Paraaortic lymph node (tissue), 1 donor: ENCODE measurements around a stretch of chr1.

DNA sequence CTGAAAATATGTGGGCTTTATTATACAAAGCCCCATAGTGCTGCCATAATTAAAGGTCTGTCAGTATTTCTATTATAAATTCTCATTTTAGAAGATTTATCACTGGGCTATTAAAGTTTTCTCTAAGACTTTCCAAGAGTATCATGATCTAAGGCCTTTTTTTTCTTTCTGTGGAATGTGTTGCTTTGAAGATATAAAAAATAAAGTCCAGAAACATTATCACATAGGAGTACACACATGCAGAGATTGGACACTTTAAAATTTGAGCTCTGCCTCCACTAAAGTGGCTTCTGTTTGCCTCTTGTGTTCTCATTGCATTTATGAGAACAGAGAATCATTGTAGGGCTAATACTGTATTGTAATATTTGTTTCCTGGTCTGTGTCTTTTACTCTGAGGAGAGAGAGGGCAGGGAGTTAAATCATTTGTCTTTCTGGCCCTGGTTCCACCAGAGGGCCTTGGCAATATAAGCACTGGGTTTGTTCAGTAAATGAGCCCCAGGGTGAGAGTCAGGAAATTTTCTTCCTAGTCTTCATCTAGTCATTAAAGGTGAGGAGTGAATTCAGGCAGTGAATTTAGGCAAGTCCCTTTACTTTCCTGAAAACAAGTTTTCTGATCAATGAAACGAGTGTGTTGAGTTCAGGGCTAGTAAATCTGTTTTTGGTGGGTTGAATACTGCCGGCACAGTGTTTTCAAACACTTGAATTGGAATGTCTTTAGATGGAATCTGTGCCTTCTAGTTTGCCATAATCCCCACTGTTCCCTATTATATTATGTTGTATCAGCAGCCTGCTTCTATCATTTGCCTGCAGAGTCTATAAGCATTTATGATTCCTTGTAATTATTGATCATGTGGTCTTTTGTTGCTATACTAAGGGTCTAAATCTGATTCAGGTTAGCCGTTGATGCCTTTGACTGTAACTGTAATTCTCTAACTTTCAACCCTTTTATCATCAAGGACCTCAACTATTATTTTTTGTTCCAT lies 70.4 kb downstream of the NFIA start:
- PRO-cap = no peak

DNA sequence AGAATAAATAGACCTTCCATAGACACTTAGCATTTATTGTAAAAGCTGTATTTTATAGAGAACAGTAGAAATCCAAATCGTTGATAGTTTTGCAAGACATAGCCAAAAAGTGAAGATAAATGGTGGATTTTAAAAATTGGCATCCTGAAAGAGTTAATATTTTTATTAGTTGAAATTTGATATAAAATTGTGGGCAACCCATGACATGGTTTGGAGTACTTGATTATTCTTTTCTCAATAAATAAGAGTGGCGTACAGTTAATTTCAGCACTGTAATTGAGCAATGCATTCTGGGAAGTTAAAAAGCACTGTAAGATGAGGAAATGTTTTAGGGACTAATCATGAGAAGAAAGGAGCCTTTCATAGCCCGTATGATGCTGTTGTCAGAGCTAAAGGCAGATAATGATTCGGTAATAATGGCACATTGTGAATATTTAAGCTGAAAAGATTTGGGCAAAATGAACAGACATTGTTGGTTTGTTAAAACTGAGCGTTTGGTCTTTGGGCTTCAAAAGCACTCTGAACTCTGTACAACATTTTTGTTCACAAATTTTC lies 139.2 kb downstream of the NFIA start:
- PRO-cap = no peak

- PRO-cap = no peak
Observed at GRCh38 chr1:61227761-61228701, 145.7 kb downstream of the NFIA start.

GRCh38 chr1:61280397-61280928 lies 198.1 kb downstream of the NFIA start:
- PRO-cap = unidirectional peak, minus-strand start at chr1:61280666

DNA sequence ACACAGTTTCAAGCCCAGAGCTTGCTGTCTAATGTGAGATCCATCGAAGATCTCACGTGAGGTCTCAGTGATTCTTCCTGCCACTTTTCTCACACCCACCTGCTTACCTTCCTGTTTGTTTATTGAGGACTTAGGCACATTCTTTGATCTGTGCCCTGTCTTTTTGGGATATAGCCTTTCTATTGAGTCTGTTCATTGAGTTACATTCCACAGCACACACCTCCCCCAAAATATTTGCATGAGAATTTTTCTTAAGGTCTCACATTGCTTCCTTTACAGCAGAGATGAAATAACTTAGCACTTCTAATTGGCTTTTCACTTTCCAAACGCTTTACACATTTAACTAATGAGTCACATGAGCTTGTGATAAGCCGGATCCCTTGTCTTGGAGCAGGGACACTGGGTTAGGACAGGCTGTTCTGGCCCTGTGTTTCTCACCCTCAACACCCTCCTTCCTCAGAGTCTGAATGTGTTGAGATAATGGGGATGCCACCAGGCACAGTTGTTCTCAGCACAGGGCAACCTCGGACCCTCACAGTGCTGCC lies 288.3 kb downstream of the TM2D1 start:
- PRO-cap = no peak

GRCh38 chr1:61604761-61604960 lies 120.3 kb downstream of the TM2D1 start:
- PRO-cap = no peak

DNA sequence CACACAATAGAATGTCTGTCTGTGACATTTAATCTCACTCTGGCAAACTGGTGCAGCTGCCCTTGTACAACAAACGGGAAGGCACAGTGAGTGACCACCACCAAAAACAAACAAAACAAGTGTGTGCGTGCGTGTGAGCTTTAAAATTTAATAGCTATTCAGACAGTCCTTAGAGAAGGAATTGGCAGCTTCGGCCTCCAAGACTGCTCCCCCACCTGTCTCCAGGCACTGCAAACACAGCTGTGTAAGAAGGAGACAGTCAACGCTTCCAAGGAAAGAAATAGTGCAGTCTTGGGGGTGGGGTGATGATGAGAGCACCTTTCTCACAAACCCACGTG lies 84.3 kb downstream of the TM2D1 start:
- PRO-cap = no peak

DNA sequence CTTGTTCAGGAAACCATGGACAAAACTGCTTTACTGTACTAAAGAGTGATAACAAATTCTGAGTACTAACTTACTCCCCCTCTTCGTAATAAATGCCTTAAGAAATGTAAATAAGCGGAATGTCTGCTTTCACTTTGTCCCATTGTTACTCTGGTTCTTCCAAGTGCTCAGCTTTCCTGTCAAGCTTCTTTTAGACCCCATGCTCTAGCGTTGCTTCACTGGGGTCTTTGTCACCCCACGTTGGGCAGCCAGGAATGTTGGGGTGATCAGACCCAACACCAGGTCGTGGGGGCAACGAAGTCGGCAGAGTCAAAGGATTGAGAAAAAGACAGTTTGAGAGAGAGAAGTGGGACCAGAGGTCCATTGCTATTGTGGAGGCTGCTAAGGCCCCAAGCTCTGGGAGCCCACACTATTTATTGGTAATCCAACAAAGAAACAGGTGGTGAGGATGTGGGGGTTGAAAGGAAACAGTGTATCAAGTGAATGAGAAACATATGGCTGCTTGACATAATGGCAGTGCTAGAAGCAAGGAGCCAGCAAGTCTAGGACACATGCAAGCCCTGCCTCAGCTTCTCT lies 11.4 kb upstream of the L1TD1 start:
- PRO-cap = no peak

- PRO-cap = no peak
Observed at GRCh38 chr1:62299956-62300327, 19.3 kb downstream of the KANK4 start.

DNA sequence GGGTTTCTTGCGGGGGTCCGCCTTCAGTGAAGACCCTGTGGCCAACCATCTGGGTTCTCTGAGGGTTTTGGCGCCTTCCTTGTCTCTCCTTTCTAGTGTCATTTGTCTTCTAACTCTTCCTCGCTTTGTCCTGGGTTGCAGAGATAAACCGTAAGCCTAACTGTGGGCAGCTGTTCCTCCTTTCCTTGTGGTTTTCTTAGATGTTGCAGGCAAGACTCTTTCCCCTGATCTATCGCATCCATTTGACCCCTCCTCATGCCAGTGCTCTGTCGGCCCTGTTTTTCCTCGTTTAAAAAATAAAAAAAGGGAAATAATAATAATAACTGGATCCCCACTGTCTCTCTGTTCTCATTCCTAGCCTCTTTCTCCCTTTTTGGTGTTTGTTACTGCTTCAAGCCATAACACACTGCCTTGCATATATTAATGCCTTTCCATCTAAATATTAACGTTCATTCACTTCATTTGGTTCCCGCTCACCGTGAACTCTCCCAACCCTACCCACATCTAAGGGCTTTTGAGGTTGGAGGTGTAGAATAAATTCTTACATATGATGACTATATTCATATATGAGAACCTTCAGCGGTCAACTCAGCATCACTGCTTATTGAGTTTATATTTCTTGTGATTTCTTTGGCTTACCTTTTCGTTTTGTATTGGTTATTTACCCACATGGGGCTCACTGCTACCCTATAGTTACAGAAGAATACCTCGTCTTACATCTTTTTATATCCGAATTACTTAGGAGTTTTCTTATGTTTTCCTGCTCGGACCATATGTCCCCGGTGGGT lies 606 bp downstream of the ATG4C start:
- PRO-cap = no peak

DNA sequence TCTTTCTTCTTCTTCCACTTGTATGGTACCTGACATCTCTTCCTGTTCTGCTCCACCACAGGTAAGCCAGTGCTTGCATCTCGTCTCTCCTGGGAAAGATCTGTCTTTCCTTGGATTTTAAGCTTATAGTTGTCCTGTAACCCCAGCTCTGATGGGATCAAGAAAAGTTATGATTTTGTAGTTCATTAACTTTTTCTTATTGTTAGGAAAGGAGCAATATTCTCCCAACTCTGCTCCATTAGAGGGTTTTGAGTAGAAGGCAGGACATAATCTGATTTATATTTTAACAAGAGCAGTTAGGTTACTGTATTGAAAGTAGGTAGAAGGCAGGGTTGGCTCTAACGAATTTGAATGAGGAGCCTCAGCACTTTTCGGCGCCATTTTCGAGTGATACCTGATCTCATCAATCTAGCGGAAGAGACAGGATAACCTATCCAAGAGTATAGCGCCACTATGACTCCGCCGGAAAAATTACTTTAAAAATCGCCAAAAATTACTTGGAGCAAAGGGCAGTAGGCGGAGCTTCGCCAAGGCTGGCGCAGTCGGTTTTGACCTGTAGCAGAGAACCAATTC lies 25.3 kb downstream of the EFCAB7 start:
- PRO-cap = no peak

DNA sequence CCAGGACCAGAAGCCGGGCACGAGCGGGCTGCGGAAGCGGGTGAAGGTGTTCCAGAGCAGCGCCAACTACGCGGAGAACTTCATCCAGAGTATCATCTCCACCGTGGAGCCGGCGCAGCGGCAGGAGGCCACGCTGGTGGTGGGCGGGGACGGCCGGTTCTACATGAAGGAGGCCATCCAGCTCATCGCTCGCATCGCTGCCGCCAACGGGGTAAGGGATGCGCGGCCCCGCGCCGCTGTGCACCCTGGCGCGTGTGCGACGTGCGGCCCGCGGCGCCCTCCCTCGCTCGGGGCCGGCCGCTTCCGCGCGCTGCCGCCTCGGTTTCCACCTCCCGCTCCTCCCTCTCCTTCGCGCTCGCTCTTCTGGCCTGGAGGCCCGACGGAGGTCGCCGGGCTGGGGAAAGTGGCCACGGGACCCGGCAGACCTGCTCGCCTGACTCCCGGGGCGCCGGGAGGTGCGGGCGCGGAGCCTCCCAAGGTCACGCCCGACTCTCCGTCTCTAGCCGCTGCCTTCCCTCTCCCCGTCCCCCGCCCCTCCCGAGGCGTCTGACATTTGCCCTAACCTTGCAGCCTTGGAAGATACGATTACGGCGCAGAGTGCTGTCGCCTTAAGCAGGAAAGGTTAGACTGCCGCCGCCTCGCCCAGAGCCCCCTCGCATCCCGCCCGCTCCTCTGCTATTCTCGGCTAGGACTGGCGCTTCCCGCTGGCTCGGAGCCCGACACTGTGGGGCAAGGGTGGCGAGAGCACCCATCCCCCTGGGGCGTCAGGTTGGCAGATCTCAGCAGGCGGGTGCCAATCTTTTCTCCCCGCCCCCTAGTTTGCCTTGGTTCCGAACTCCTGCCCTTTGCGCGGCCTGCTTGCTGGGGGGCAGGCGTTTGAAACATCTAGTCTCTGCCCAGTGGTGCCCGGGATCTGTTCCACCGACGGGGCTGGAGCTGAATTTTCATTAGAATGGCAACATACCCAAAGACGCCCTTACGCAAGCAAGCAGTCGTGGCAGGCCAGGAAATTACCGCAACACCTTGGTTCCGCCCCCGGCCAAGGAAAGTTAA lies 639 bp downstream of the PGM1 start:
- PRO-cap = bidirectional peak, plus-strand start at position 194 of the sequence, minus-strand start at position 187 of the sequence; bidirectional peak, plus-strand start at position 401 of the sequence, minus-strand start at position 254 of the sequence; bidirectional peak, plus-strand start at position 888 of the sequence, minus-strand start at position 724 of the sequence; bidirectional peak, plus-strand start outside the sequence, minus-strand start at position 1,025 of the sequence

DNA sequence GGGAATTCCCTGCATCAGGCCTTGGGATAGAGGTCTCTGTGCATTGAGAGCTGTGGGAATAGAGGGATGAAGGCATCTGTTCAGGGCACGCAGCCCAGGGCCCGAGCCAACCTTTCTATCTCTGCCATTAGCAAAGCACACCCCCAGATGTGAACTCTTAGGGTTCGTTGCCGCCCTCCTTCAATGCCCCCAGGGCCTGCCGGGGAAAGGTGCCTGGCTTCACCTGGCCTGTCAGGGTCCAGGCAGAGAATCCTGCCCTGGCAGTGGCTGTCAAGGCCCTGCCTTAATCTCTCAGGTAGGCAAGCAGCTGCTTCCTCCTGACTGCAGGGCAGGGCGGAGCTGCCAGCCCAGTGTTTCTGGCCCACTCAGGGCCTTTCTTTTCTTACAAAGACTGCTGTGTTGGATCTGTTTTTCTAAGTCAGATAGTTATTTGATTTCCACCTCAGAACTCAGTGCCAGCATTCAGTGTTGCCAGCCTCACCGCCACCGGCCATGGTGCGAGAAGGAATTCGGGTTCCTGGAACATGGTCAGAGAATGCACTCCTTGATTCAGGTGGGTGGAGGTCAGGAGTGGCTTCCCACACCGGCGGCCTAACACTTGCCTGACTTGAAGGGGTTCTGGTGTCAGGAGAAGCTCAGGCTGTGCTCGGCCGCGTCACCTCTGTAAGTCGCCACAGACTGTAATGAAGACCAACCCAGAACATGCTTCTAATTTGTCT lies 76.2 kb downstream of the PGM1 start:
- PRO-cap = no peak

DNA sequence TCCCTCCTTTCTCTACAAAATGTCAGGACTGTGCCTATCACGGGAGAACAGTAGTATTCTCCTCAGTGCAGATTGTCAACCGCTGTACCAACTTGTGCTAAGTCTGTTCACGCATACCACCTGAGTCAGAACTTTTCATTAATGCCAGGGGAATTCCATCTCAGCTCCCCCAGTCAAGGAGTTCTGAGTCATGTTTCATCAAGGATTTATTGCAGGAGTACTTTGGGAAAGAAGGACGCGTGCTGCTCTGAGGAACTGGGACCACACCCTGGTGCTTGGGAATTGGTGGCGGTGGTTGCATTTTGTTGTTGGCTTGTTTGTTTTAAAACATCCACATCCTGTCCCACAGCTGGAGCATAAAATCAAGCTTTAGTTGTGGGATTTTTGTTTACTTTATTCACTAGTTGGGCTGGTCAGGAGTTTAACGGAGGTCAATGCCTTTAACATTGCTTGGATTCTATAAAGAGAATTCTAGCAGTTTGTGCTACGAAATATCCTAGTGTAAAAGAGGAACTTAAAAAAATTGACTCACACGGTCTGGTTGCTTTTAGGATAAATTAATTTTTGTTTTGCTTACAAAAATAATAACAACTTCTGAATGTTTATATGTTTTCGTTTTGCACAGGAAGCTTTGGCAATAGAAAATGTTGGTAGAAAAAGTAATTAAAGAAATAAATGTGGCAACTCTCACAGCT lies 42.1 kb upstream of the ROR1 start:
- PRO-cap = no peak

DNA sequence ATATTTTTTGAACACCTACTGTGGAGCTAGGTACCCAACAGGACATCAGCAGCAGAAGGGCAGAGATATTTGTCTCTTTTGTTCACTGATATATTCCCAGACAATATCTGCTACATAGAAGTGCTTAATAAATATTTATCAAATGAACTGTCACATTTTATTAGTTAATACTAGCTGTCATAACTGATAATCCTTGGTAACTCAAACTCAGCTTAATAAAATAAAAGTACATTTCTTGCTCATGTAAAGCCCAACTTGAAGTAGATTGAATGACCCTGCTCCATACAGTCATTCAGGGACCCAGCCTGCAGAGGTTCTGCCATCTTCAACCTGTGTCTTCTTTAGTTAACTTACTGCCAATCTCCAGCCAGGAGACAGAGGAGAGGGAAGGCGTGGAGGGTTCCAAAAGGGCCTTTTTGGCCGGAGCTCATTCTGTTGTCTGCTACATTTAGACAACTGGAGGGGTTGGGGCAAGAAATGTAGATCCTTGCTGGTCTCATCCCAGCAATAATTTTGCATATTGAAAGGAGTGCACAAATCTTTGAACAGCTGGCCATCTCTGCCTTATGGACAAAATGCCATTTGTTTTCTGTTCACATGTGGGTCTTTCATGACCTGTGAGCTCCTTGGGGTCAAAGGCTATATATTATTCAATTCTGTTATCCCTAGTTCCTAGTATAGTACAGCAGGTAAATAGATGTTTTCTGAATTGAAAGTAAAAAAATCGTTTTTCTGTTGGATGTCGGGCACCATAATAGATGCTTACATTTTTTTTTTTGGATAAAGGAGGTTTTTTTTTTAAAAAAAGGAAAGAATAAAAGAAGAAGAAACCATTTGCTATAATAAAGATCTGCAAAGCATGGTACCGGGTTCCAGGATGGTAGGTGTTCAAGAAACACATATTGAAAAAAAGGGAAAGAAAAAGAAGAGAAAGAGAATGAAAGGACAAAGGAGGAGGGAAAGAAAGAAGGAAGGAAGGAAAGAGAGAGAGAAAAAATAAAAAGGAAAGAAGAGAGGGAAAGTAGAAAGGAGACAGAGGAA lies 124.1 kb downstream of the ROR1 start:
- PRO-cap = no peak

DNA sequence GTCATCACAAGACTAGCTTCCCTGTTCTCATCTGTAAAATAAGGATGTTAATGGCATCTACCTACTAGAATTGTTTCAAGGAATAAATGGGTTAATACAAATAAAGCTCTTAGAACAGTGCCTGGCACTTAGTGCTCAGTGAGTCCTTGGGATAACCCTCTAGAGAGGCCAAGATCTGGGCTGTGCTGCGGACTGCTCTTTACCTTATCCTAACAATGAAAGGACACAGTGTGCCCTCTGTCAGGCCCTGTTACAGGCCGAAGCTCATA lies 154.8 kb downstream of the ROR1 start:
- PRO-cap = no peak

DNA sequence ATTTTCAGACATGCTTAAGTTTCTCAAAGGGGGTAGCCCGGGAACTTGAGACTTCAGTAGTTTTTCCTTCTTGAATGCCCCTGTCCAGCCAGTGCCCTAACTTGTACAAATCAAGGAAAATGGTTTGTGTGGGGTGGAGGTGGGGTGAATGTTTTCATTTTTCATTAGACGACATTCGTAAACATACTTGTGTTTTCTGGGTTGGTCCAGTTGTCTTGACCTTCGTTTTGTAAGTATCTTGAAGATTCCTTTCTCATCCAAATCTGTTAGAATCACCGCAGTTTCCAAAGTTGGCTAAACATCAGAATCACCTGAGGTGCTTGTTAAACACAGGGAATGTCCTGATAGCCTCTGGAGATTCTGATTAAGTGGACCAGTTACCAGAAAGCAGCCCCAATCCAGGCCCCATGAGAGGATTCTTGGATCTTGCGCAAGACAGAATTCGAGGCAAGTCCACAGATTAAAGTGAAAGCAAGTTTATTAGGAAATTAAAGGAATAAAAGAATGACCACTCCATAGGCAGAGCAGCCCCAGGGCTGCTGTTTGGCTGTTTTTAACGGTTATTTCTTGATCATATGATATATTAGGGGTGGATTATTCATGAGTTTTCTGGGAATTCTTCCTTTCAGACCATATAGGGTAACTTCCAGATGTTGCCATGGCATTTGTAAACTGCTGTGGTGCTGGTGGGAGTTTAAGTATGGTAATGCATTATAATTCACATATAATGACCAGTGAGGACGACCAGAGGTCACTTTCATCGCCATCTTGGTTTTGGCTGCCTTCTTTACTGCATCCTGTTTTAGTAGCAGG lies 176.1 kb downstream of the ROR1 start:
- PRO-cap = no peak

DNA sequence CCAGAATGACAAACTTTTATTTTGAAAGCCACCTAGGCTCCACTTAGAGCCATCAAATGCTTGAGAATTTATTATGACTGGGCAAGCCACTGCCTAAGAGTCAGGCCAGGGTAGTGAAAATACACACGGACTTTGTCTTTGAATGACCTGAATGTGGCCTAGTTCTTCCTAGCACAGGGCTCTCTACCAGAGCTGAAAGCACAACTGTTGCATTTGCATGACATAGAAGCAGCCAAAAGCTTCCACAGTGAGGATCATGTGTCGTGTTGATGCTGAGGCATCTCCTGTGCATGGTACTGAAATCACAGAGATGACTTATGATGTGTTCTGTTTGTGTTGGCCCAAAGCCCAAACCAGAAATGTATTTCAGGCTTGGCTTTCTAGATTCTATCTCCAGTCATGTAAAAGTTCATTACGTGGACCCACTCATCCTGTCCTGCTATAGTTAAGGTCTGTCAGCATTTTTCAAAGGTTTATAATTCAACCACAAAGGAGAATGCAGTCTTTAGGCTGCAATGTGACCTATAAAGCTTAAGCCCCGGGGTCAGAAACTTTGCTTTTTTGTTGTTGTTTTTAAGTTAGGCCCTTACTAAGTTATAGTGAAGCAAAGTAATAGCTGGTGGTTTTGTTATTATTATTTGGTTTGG lies 163.9 kb upstream of the UBE2U start:
- PRO-cap = no peak

- PRO-cap = no peak
Observed at GRCh38 chr1:64042744-64043224, 160.6 kb upstream of the UBE2U start.

- PRO-cap = no peak
Observed at GRCh38 chr1:64469134-64469448, 838 bp upstream of the CACHD1 start.